ENCODE data around the genes ENSG00000283205 and S1PR3.

- PRO-cap = no peak
Observed at GRCh38 chr9:87955925-87956369, at the start of gene ENSG00000283205. ENSG00000283205 (plus strand) TSS chr9:87956214.

DNA sequence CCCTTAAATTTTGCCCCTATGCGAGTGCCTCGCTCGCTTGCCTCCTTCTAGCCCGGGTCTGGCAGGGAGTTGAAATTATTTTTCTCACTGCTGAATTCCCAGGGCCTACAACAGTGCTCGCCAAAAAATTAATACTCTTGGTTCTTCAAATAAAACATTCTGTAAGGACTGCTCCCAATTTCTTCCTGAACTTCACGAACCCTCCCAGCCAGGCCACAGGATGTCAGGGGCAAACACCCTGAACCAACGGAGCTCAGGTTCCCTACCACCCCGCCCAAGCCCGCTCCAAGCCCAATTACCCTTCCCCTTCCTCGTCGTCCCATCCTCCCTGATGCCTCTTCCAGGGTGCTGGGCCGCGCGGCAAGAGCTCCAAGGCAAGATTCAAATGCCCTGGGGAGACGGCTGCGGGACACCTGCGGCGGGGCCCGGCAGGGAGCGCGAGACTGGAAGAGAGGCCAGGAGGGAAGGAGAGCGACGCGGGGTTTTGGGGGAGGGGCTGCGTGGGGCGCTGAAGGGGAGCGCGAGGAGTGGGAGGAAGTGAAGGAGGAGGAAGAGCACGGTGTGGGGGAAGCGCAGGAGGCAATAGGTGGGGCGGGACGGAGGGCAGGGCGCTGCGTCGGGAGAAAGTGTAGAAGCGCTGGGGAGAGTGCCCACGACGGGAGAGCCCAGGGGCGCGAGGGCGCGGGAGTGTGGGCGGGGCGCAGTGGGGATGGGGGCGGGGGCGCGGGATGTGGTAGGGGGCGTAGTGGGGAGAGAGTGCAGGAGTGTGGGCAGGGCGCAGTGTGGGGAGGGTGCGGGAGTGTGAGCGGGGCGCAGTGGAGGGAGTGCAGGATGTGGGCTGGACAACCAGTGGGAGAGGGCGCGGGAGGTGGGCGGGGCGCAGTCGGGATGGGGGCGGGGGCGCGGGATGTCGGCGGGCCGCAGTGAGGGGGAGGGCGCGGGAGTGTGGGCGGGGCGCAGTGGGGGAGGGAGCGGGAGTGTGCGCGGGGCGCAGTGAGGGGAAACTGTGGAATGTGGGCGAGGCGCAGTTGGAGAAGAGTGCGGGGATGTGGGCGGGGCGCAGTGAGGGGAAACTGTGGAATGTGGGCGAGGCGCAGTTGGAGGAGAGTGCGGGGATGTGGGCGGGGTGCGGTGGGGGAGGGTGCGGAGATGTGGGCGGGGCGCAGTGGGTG lies 877 bp upstream of the NXNL2 start:
- PRO-cap = no peak

DNA sequence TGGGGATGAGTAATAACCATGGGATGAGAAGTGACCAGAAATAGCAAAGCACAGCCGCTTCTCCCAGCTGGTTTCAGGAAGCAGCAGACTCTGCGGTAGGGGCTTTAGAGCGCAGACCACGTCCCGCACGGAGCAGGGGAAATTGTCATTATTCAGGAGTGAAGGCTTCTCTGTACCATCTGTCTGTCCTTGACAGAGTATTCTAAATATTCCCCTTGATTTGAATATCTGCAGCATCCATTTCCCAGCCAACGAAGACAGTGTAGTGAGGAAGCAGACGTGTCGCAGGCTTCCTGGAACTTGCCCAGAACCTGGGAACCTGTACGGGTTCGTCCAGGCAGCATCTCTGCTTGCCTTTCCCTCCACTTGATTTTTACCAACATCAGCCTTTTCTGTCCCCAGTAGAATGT lies 159.7 kb downstream of the NXNL2 start:
- PRO-cap = no peak

GRCh38 chr9:88705975-88706463 lies 171.0 kb downstream of the NXNL2 start:
- PRO-cap = no peak

- PRO-cap = no peak
Observed at GRCh38 chr9:88775304-88775640, 216.0 kb upstream of the S1PR3 start.

- PRO-cap = bidirectional peak, plus-strand start at chr9:88991468, minus-strand start at chr9:88991331
Observed at GRCh38 chr9:88991039-88992077, at the start of gene S1PR3. S1PR3 (plus strand) TSS chr9:88991468.

GRCh38 chr9:89308753-89309500 lies 2.1 kb upstream of the CKS2 start:
- PRO-cap = no peak

DNA sequence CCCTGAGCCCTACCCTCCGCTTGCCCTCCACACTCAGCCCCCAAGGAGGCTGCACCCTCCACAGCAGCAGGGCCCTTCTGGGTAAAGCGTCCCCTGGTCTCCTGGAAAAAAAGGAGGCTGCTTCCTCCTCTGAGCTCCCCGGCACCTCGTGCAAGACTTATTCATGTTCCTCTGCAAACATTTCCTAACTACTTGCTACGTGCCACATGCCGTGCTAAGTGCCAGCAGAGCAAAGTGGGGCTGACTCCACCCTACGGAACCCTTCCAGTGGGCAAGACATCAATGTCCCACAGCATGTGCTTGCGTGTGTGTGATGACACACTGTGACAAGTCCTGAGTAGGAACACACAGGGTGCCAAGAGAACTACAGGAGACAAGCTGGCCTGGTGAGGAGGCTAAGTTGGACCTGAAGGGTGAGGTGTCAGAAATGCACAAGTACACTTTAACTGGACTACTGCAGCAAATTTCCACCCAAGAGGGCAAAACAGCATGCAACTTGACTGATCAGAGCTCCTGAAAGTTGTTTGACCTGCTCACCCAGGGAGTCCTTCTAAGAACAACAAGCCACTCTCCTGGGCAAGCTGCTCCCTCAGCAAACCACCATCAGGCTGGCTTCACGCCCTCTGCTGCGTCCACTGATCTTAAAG lies 57.3 kb downstream of the SEMA4D start:
- PRO-cap = no peak

DNA sequence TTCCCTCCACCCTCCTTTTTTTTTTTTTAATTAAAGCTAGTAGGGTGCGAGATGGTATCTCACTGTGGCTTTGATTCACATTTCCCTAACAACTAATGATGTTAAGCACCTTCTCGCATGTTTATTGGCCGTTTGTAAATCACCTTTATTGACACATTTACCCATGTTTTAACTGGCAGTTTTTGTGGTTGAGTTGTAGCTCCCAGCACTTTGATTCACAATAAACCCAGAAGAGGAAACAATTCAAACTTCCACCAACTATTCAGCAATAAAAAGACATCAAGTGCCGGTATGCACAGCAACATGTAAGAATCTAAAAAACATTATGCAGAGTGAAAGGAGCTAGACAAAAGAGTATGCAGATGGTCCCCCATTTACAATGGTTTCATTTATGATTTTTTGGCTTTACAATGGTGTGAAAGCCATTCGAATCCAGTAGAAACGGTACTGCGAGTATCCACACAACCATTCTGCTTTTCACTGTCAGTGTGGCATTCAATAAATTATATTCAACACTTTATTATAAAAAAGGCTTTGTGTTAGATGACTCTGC lies 7.8 kb downstream of the SEMA4D start:
- PRO-cap = no peak

- PRO-cap = no peak
Observed at GRCh38 chr9:89667720-89668114, 62.9 kb downstream of the GADD45G start.

DNA sequence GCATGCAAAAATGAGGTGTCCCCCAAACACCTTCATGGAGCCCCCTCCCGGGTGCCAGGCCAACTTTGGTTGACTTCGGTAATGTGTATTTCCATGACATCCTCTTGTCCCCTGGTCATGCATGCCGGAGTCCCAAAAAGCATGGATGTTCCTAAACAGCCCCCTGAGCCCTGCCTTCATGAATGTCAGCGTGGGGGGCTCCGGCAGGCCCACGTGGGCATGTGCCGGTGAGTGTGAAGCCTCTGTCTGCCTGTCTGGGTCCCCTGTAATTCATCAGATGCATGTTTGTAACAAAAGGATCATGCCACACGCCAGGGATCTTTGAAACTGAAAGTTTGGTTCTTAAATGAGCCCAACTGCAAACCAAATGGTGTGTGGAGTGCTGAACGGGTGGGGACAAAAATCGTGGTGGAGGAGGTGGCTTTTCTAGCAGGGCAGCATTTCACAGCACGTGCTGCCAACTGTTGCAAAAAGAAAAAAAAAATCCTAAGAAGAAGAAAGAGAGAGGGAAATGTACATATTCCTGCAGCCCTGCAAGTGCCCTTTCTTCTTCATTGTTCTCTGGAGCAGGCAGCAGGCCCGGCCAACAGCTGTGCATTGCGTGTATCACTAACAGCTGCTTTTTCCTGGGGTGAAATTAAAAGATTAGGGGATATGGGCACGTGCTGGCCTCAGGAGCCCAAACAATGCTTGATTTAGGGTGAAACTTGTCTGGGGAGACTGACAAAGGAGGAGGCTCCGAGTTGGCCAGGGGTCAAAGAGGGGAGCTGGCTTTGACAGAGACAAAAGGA lies 72.8 kb downstream of the GADD45G start:
- PRO-cap = bidirectional peak, plus-strand start at position 547 of the sequence, minus-strand start at position 283 of the sequence

GRCh38 chr9:89730505-89731200 lies 125.8 kb downstream of the GADD45G start:
- PRO-cap = no peak

GRCh38 chr9:89886572-89886898 lies 281.7 kb downstream of the GADD45G start:
- PRO-cap = no peak

DNA sequence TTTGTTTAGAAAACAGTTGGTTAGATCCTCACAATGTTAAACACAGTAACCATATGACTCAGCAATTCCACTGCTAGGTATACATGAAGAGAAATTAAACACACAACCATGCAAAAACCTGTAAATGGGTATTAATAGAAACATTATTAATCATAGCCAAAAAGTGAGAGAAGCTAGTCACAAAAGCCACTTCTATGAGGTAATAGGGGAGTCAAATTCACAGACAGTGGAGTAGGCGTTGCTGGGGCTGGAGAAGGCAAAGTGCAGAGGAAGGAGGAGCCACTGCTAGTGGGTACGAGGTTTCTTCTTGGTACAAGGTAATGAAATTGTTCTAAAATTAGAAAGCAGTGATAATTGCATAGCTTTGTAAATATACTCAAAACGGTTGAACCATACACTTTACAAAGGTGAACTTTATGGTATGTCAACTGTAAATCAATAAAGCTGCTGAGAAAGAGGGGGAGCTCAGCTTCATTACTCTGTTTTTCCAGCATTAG lies 364.4 kb downstream of the GADD45G start:
- PRO-cap = no peak

DNA sequence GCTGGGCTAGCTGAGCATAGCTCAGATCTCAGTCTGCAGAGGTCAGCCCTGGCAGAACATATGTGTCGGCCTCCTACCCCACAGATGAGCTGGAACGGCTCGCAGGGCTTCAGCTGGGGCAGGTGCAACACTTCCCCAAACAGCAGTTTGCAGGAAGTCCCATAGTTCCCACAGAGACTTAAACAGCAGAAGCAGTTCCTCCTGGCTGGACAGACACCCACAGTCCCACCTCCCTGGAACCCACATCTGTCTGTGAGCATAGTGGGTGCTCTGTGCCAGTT lies 404.6 kb downstream of the GADD45G start:
- PRO-cap = no peak

DNA sequence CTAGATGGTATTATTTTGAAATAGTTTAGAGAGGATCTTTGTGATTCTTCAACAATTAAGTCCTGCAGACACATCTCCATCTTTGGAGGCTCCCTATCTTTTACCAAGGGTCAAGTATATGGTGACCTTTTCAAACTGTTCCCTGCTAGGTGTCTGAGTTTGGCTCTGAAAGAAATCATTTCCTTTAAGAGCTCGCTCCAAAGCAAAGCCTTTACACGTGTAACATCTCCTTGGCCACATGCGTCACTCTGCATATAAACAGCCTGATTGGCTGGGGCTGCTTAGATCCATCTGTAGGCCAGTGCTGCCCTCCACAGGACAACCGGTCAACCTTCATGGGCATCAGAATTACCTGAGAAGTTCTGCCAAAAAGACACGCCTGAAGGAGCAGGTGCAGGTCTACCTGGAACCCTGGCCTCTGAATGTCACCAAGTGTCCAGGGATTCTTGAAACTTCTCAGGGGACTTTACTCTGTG lies 497.4 kb downstream of the GADD45G start:
- PRO-cap = no peak

DNA sequence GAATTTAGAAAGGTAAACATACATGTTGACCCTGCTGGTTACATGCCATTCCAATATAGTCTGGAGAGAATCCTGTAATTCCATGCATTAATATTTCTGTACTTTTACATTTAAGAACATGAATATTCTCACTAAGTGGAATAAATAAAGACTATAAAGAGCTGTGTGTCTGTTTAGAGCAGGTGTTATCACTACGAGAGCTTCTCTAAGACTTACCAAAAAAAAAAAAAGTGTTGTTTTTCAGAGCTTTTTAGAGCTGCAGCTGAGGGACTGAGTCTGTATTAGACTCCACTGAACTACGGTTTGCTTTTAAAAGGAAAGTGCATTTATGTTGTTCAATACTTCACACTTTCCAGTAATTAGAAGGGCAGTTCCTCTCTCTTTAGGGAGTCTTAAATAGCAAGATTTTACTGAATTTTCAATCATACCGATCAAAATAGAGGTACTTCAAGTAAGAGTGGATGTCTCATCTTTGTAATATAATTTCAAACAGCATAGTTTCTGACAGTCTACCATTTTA lies 2.2 kb downstream of the SYK start:
- PRO-cap = no peak

- PRO-cap = no peak
Observed at GRCh38 chr9:90826190-90826788, 24.7 kb downstream of the SYK start.

DNA sequence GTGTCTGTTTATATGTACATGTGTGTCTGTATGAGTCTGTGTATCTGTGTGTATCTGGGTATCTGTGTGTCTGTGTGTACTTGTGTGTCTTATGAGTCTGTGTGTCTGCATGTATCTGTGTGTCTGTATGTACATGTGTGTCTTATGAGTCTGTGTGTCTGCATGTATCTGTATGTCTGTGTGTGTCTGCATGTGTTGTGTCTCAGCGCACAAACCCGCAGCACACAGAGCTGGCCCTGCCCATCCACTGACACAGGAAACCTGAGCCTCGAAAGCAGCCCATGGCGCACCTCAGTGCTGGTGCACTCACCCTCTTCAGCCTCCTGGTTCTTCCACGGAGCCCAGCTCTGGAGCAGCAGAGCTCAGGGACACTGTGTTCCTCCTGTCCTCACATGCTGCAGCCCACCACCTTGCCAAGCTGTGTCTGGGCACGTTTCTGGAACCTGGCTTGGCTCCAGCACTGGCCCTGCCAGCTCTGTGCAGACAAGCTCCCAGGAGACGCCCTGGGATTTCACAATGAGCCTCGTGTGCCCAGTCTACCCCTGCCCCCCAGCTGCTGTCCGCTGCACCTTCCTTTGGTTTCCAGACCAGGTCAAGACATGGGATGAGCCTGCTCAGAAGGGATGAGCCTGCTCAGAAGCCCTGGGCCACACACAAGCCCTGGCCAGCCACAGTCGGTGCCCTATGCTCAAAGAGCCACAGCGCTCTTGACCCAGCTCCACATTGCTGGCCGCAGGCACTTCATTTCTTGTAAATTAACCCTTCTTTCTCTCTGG lies 119.5 kb downstream of the SYK start:
- PRO-cap = no peak

DNA sequence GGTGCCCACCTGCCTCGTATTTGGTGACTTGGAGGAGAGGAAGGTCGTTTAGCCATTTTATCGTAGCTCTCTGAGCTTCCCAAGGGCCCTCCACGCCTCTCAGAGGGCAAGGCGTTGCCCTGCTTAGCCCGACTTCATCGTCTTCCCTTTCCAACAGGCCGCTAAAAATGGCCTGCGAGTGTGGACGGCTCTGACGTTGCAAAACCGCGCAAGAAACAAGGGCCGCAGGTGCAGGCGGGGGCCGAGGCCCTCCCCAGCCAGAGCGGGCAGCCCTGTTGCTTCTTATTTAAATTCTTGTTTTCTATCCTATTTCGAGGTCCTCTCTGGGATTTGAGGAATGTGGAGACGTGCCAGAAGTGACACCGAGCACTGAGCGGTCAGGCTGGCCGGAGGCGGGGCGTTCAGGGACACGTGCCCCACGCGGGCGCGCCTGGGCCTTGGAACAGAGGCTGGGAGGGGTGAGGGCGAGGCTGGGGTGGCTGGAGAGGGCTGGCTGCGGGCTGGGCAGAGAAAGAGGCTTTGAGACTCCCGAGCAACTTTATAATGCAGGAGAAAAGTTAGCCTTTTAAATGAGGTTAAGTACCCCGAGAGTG lies 243.7 kb downstream of the AUH start:
- PRO-cap = no peak

All from NALM6 (cell line).